GM23248 (cell line): ENCODE data around the genes MEF2C and ADGRV1.

DNA sequence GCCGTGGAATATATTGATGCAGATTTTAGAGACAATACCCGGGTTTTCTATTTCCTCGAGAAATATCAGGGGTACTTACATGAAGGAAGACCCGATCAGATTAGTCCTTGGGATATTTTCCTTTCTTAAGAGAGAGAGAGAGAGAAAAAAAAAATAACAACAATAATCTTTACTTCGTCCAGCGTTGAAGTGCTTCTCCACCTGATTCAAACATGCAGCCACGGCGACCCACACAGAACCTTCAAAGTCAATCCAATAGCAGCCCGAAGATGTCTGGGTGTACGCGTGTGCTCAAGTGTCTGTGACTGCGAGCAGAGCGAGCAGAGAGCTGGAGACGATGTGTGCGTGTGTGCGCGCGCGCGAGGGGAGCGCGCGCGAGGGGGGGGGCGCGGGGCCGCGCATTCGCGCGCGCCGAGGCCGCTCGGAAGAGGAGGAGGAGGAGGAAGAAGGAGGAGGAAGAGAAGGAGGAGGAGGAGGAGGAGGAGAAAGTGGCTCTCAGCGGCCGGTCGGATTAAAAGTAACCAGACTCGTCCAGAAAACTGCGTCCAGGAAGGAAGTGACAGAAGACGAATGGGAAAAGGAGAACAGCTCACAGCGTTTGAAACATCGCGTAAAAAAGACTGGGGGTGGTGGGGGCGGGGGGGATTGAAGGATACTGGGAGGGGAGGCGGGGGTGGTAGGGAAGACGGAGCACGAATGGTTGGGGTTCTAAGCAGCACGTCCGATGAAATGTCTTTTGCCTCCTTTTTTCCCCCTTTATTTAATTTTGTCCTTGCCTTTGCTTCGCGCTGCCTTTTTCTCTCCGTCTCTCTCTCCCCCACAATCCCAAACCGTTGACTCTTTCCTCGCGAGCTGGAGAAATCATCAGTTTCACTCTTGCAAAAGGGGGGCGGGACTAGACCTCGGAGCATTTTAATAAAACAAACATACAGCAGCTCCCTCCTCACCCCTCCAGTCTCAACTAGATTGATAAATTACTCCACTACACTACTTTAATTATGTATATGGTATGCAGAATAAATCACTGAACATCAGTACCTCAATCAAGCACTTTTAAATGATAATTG is at the start of gene MEF2C:
Gene MEF2C, minus strand, starts transcription at position 309 of the 1,067 bp plus-strand sequence.
- RAMPAGE, long total RNA: start-site peak on the minus strand centred at position 331 of the sequence, 62 bp wide, 25 and 42 reads in 2 replicates

DNA sequence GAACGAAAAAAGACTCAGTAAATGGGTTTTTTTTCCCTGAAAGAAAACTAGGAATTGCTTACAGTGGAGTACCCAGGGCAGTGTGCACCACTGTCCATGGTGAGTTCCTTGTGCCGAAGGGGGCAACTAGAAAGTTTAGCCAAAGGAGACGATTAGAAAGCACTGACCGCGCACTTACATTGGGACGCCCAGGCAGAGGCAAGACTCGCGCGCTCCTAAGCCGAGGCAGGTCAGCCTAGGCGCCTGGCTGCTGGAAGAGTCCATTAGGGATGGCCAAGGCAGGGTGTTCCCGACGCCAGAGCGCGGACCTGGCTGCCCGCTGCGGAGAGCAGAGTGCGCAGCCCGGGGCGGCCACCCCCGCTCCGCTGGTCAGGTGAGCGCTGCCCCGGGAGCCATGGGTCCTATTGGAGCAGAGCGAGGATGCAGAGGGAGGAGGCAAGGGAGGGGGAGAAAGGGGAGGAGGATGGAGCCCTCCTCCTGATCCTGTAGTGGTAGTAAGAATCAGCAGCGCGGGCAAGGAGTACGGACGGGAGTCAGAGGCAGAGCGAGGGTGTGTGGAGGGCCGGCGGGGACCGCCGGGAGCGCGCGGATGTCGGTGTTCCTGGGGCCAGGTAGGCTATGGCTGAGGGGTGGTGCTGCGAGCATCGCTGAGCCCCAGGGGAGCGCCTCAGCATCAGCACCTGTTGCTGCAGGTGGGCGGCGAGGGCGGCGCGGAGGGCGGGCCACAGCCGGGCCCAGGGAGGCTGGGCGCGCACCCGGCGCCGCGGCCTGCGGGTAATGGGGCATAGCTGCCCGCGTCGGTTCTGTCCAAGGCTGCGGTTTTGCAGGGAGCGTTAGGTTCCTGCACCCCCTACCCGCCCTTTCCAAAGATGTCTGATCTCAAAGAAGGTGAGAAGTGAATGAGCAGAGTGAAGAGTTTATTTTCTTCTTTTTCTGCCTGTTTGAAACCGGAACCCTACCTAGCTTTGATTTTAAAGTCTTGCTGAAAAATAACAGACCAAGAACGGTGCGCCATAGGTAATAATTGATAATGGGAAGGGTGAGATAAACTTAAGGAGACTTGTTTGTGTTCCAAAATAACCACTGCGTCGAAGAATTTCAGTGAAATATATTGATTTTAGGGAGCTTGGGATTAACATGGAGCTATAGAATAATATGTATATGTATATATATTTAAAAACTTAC is at the start of gene ADGRV1:
Gene ADGRV1, plus strand, starts transcription at position 491 of the 1,185 bp plus-strand sequence.
- RAMPAGE, long total RNA: no peak

- RAMPAGE, long total RNA: no peak
Observed at GRCh38 chr5:90643980-90644694, 85.5 kb downstream of the ADGRV1 start.

DNA sequence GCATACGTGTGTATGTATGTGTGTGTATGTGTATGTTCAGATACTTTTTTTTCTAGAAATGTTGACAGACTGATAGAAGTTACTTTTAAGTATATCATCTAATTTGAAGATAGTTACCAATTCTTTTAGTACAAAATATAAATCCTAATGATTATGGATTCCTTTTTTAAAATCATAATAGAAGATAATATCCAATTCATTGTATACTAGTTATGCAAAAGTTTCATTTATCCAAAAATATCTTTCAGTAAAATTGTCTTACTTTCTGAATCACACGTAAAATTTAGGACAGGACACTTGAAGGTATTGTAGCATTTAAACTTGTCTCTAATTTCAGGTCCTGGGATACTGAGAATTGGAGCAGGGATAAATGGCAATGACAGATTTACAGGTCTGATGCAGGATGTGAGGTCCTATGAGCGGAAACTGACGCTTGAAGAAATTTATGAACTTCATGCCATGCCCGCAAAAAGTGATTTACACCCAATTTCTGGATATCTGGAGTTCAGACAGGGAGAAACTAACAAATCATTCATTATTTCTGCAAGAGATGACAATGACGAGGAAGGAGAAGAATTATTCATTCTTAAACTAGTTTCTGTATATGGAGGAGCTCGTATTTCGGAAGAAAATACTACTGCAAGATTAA is 99.1 kb downstream of the ADGRV1 start:
- RAMPAGE, long total RNA: no peak

- RAMPAGE, long total RNA: no peak
Observed at GRCh38 chr5:91310725-91311308, 72.3 kb downstream of the ARRDC3 start.

DNA sequence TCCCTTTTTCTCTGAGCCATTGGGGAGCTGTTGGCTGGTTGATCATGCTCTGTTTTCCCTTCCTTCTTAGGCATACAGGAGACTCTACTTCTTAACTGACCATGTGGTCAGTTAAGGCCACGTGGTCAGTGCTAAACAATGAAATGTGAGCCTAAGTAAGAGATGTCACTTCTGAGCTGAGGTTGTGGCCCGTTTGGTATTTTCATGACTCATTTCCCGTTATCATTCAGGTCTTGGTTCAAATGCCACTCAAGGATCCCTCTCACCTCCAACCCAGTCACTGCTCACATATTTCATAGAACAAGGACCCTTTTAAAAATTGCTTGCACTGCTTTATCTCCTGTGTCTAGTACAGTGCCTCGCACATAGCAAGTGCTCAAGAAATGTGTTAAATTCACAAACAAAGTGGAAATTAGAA is 50.8 kb downstream of the ARRDC3 start:
- RAMPAGE, long total RNA: no peak

GRCh38 chr5:91383865-91384135 is 683 bp upstream of the ARRDC3 start:
- RAMPAGE, long total RNA: no peak

GRCh38 chr5:92662039-92662309 is 921.0 kb upstream of the NR2F1 start:
- RAMPAGE, long total RNA: no peak

GRCh38 chr5:93240409-93240931 is 342.6 kb upstream of the NR2F1 start:
- RAMPAGE, long total RNA: no peak

GRCh38 chr5:93578920-93579400 is 4.1 kb upstream of the NR2F1 start:
- RAMPAGE, long total RNA: no peak

GRCh38 chr5:94001460-94002106 is 109.9 kb downstream of the FAM172A start:
- RAMPAGE, long total RNA: no peak

- RAMPAGE, long total RNA: no peak
Observed at GRCh38 chr5:94901440-94902071, 283.1 kb downstream of the SLF1 start.

DNA sequence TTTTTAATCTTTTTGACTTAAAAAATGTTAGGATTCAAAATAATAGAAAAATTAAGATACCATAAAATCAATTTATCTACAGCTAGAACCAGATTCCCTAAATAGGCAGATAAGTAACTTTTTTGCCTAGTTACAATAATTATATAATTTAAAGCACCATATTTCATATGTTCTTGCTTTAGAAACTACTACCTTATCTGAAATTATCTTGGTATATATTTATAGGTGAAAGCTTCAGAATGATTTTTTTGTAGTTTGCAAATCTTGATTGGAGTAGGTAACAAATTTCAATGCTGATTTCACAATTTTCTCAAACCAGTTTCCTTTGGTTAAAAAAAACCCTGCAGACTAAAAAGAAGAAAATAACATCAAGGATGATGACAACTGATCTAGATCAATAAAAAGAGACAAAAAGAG is 6.4 kb downstream of the SKIC3 start:
- RAMPAGE, long total RNA: no peak

GRCh38 chr5:95554128-95554849 is 488 bp downstream of the SKIC3 start:
- RAMPAGE, long total RNA: no peak

DNA sequence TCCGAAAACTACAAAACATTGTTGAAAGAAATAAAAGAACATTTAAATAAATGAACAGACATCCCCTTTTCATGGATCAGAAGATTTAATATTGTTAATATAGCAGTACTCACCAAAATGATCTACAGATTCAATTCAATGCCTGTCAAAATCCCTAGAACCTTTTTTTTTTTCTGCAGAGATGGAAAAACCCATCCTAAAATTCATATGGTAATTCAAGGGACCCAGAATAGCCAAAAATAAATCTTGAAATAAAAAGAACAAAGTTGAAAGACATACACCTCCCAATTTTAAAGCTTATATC is 5.2 kb downstream of the ARSK start:
- RAMPAGE, long total RNA: no peak

GRCh38 chr5:95731403-95732240 is 486 bp downstream of the RHOBTB3 start:
- RAMPAGE, long total RNA: start-site peak on the plus strand at chr5:95731827-95731874, 28 and 18 reads in 2 replicates

DNA sequence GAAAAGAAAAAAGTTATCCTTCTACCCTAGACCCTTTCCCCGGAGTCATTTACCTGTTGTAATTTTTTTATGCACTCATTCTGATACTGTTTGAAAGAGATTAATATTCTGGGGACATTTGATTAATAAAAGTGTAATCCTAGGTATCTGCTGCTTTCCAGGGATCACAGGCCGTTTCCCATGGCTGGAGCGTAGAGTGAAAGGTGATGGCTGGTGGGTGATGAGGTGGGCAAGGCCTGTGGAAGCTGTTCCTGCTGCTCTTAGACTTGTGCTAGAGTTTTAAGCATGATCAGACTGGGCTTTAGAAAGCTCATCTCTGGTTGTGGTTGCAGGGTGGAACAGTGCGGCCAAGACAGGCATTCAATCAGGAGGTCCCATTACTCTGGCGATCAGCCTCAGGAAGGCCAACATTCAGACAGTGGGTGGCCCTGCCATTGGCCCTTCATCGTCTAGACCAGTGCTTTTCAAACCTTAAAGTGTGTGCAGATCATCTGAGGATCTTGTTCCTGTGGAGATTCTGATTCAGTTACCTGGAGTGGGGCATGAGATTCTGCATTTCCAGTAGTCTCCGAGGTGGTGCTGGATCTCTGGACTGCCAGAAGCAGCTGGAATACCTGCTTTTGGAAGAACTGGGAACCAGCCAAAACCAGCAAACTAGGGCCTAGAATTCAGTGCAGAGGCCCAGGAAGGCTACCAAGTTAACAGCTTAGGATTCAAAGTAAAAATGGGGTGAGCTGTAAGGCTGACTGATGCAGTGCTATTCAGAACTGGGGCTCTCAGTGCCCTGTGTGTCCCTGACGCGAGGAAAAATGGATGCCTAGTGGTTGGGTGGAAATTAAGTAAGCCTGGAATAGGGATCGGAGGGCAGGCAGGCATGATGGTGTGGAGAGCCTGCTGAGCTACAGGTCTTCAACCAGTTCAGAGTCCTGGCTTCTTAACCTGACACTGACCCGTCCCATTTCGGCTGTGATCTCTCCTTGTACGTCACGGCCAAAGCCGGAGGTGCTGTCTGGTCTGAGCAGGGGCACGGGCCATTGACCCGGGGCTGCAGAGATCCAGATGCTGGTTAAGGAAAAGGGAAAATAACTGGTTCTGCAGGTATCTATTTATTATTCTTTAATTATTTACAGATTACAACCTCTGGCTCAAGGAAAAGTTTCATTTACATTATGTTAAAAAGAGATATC is 27.5 kb downstream of the RHOBTB3 start:
- RAMPAGE, long total RNA: no peak

- RAMPAGE, long total RNA: no peak
Observed at GRCh38 chr5:95818154-95819388, 4.0 kb downstream of the GLRX start.

- RAMPAGE, long total RNA: no peak
Observed at GRCh38 chr5:95959460-95960142, 2.0 kb downstream of the ELL2 start.

DNA sequence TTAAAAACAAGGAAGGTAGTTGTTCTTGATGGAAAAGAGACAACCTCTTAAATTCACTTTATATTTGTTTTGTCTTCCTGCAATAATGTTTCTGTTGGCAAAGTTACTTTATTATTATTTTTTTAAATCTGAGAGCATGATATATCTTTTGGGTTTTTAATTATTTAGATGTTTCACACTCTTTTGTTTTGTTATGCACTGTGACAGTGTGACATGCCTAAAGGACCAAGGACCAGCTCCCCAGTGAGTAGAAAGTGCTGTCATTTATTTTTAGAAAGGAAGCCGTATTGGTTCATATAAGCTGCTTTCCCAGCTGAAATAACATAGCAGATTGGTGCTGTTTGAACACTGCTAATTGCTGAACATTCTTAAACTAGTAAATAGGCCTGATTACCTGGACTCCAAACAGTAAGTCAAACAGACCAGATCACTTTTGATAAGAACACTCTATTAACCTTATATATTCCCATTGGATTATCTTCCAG is 27.6 kb upstream of the ELL2 start:
- RAMPAGE, long total RNA: no peak